A549 (cell line): ENCODE measurements around the gene R3HCC1L.

GRCh38 chr10:97328730-97329329 is 5.7 kb downstream of the FRAT2 start:
- PRO-cap, result no peak
CAGE:
- cytosol, long polyA plus RNA, result no peak
- long polyA plus RNA, result no peak
- nucleus, long polyA plus RNA, result no peak

DNA sequence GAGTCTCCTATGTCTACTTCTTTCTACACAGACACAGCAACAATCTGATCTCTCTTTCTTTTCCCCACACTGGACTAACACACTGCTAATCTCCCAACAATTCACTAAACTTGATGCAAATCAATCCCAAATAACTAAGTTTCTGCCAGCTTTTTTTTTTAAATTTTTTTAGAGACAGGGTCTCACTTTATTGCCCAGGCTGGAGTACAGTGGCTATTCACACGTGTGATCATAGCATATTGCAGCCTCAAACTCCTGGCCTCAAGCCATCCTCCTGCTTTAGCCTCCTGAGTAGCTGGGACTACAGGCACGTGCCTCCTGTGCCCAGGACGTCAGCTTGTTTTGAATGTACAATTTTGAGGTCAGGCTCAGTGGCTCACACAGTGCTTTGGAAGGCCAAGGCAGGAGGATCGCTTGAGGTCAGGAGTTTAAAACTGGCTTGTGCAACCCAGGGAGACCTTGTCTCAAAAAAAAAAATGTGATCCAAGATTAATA is 7.9 kb upstream of the PGAM1 start:
- PRO-cap, result no peak
CAGE:
- cytosol, long polyA plus RNA, result no peak
- long polyA plus RNA, result no peak
- nucleus, long polyA plus RNA, result no peak

DNA sequence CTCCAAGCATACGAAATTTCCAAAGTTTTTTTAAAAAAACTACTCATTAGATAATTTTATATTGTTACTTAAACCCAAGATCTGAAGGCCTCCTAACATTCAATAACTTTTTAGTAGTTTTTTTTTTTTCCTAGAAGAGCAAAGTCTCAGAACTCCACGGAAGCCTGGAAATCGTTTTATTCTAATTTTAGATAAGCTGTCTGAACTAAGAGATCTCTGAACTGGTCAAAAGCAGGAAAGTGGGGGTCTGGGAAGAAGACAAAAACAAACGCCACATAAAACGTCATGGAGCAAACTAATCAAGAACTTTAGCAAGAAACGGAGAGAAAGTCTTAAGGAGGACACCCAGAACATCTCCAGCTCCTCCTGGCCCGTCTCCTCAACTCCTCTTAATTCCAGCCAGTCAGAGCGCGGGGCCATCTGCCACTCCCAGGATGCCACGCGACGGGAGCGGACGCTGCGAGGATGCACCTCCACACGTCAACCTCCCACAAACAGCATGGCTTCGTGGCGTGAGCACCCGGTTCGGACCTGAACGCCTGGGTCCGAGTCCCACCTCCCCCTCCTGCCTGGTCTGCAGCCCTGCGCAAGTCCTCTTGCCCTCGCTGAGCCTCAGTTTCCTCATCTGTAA is 701 bp downstream of the MMS19 start:
- PRO-cap, result bidirectional peak, plus-strand start at position 491 of the sequence, minus-strand start at position 381 of the sequence
CAGE:
- cytosol, long polyA plus RNA, result no peak
- long polyA plus RNA, result no peak
- nucleus, long polyA plus RNA, result no peak

DNA sequence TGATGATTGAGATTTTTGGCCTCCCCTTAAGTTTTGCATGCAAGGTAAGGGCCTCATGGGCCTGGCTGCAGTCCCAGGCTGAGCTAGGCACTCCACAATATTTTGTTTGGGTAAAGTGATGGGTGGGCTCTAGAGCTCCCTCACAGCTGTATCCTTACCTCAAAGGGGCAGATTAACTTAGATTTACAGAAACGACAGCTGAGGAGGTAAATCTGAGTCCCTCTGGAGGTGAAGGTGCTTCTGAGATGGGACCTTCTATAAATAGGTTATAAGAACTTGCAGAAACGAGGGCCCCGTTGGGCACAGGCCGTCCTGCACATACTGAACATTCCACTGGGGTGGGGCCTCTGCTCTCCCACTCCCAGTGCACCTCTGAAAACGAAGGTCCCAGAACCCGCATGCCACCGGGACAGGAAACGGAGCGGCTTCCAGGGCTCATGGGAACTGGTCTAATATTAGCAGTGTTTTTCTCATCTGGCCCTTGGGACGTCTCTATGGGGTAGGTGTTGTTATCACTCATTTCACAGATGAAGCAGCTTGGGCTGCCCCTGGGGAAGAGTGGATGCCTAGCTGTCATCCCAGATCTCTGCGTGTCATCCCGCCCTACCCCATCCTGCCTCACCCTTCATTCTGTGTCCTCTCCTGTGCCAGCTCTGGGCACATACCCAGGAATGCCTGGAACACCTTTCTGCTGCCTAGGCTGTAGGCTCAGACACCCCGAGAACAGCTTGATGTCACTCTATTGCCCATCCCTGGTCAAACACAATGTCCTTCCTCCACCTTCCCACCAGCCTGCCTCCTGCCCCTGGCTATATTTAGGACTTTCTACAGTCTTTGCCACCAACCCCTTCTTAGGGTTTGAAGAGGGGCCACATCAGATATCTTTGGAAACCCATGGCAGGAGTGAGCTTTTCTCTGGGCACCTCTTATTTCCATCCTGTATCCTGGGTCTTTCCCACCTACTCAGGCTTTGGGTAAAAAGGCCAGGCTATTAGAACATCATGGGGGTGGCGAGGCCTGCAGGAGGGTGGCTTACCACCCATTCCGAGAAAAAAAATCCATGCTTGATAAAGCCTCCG is 19.7 kb downstream of the C10orf62 start:
- PRO-cap, result no peak
CAGE:
- cytosol, long polyA plus RNA, result no peak
- long polyA plus RNA, result no peak
- nucleus, long polyA plus RNA, result no peak

GRCh38 chr10:97677528-97678478 is 9.2 kb downstream of the AVPI1 start:
- PRO-cap, result no peak
CAGE:
- cytosol, long polyA plus RNA, result no peak
- long polyA plus RNA, result no peak
- nucleus, long polyA plus RNA, result no peak

DNA sequence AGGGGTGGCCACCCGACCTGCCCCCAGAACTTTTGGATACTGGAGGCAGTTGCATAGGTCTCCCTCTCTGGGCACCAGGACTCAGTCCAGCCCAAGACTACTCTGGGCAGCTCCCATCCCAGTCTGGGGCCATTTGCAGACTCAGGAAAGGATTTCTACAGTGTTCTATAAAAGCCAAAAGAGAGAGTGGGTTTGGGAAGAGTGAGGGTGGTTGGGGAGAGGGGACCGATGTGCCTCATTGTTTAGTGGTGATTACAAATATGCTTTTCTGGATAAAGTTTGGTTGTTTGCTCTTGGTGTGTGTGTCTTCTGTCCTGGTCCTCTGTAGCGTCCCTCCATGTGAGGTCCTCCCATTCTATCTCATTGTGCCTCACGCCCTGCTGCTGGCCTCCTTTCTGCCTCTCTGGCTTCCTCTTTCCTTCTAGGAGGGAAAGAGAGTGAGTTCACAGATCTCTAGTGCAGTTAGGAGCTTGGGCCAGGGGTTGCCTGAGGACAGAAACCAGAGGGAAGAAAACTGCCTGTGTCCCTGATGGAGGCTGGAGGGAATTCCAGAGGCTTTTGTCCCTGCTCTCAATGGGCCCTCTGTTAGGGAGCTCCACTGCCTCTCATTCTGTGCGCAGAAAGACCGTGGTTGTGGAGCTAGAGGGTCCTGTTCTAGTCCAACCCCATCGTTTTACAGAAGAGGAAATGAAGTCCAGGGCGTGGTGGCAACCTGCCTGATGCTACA is 4.5 kb downstream of the MARVELD1 start:
- PRO-cap, result no peak
CAGE:
- cytosol, long polyA plus RNA, result no peak
- long polyA plus RNA, result no peak
- nucleus, long polyA plus RNA, result no peak

GRCh38 chr10:97724211-97725054 is 10.9 kb downstream of the MARVELD1 start:
- PRO-cap, result no peak
CAGE:
- cytosol, long polyA plus RNA, result no peak
- long polyA plus RNA, result no peak
- nucleus, long polyA plus RNA, result no peak

DNA sequence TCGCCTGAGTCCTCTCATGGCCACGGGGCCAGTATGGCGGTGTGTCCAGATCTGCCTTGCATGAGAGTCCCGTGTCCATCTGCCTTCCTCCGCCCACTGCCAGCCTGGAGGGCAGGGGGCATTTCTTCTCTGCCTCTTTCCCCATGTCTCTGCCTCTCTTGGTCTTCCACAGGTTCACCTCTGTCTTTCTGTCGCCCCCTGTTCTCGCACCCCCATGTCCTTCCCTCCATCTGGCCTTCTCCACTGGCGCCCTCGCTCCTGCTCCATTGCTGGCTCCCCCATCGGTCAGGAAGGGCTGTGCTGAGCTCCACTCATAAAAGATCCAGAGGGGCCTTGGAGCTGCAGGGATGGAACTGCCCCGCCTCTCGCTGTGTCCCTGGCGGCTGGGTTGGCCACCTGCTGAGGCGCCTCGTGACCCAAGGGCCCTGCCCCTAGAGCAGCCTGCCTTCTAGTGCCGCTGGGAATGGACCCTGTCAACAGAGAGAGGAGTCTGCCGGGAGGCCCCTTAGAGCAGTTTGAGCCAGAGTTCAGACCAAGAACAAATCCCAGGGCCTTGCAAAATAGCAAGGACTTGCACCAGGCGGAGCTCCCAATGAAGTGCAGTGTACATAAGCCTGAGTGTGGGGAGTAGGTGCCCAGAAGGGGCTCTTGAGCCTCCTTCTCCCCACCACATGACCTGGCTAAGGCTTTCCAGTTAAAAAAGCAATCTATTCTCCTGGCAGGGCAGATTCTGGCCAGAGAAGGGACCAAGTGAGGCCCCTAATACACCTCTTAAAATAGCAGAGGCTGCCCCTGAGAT is 42.0 kb downstream of the GOLGA7B start:
- PRO-cap, result no peak
CAGE:
- cytosol, long polyA plus RNA, result no peak
- long polyA plus RNA, result no peak
- nucleus, long polyA plus RNA, result no peak

- PRO-cap, result bidirectional peak, plus-strand start at chr10:98134663, minus-strand start at chr10:98134554
CAGE:
- cytosol, long polyA plus RNA, result no peak
- long polyA plus RNA, result start-site peak on the plus strand at chr10:98134648-98134688, 135 and 34 reads in 2 replicates
- nucleus, long polyA plus RNA, result start-site peak on the plus strand at chr10:98134628-98134691, 109 and 29 reads in 2 replicates
Observed at GRCh38 chr10:98134105-98134721, at the start of gene R3HCC1L. Gene R3HCC1L (plus strand): TSS chr10:98134657.

DNA sequence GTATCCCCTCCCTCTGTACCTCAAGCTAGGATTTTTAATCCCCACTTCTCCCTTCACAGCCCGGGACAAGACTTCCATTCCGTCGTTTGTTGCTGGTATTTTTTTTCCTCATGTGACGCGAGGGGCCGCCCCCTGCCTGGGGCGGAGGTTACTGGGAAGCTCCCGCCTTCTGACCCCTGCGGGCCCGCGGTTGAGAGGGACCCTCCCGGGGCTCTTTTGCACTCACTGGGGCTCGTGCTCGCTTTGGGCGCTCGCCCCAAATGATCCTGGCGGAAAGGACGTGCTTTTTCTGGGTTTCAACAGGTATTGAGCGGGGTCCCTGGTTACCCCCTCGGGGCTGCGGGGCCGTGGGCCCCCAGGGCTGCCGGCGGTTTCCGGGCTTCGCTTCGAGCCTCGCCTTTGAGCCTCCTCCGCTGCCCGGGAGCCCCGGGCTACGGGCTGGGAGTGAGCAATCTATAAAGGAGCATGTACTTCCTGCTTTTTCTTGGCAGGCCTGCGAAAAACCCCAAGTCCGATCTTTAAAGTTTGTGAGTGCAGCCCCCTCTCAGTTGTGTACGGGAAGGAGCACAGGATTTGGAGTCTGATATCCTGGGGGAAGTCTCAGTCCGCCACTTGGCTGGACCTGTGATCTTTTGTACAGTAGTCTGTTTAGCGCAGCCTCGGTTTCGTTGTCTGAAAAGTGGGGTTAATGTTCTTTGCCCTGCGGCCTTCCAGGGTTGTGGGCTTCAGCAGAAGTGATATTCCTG is 438 bp downstream of the R3HCC1L start:
- PRO-cap, result unidirectional peak, minus-strand start at position 433 of the sequence
CAGE:
- cytosol, long polyA plus RNA, result no peak
- long polyA plus RNA, result no peak
- nucleus, long polyA plus RNA, result no peak

DNA sequence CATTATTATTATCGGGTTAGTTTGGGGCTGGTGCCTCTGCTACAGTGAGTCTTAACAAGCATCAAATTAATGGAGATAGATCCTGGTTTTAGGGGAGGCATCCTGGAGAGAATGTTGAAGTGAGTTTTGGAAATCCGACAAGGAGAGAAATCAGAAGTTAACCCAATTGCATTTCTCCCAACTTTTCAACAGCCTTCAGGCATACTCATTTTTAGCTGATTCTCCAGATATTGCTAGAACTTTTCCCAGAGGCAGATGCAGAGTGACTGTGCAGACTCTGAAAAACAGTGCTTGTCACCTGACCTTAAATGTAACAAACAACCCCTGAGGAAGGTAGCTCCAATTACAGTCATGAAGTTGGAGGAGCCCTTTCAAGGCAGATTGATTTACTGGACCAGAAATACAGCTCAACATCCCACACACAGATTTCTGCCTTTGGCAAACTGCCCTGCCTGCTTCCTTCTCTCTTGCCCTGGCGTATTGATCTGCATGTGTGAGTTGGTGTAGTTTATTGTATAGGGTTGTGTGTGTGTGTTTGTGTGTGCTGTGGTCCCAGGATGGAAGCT is 38.6 kb downstream of the PYROXD2 start:
- PRO-cap, result no peak
CAGE:
- cytosol, long polyA plus RNA, result no peak
- long polyA plus RNA, result no peak
- nucleus, long polyA plus RNA, result no peak

DNA sequence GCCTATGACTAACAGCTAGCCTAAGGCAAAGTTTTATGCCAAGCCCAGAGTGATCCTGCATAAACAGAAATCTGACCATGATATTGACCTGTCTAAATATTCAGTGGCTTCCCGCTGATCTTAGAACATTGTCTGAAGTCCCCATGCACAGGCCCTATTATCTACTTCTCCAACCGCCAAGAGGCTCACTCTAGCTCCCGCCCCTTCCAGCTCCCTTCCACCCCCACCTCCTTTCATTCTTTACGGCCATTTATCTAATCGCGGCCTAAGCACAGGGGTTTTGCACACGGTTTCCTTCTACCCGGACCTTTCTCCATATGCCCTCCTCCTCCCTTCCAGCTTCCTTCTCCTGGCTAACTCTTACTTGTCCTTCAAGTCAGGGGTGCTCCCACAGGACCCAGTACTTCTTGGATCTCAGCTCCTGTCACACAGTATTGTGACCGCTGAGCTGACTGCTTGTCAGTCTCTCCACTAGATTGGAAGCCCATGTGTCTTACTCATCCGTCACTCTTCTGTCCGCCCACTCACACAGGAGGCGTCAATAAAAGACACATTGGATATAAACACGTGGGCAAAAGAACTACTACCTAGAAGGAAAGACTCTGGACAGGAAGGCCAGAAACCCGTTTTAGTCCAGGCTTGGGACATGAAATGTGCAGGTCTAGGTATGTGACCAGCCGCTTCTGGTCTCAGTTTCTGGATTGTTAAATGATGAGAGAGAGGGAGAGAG is 20.2 kb upstream of the HPS1 start:
- PRO-cap, result no peak
CAGE:
- cytosol, long polyA plus RNA, result no peak
- long polyA plus RNA, result no peak
- nucleus, long polyA plus RNA, result no peak

- PRO-cap, result no peak
CAGE:
- cytosol, long polyA plus RNA, result no peak
- long polyA plus RNA, result no peak
- nucleus, long polyA plus RNA, result no peak
Observed at GRCh38 chr10:99434278-99434951, 4.0 kb upstream of the GOT1 start.

DNA sequence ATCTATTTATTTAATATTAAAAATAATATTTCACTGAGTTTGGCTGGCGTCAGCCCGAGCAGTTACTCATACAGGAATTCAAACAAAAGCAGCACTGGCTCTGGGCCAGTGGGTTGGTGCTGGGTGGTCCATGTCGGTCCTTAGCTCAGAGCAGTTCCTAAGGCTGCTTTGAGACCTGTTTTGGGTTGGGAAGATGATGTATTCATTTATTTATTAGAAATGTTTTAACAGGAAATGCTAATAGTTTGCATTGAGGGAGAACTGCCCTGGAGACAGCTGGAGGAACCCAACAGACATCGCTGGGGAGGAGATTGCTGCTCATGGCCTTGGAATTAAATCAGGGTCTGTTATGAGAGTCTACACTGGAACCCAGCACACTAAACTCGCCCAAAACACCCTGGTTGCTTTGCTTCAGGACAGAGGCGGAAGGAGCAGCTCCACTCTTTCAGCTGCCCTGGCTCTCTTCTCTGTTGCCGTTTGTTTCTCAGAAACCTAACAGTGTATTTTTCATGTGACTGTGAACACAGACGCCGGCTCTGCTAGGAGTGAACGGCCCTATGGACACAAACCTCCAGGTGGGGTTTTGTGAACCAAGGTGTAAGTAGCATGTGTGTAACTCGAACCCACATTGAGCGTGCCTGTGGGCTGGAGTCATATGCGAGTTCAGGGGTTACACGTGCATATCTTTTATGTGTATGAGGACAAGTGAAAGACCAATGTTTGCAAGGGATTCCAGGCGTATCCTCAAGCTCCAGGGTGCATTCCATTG is 36.5 kb upstream of the GOT1 start:
- PRO-cap, result no peak
CAGE:
- cytosol, long polyA plus RNA, result no peak
- long polyA plus RNA, result no peak
- nucleus, long polyA plus RNA, result no peak

- PRO-cap, result no peak
CAGE:
- cytosol, long polyA plus RNA, result no peak
- long polyA plus RNA, result no peak
- nucleus, long polyA plus RNA, result no peak
Observed at GRCh38 chr10:99612903-99613834, 7.1 kb downstream of the SLC25A28 start.

DNA sequence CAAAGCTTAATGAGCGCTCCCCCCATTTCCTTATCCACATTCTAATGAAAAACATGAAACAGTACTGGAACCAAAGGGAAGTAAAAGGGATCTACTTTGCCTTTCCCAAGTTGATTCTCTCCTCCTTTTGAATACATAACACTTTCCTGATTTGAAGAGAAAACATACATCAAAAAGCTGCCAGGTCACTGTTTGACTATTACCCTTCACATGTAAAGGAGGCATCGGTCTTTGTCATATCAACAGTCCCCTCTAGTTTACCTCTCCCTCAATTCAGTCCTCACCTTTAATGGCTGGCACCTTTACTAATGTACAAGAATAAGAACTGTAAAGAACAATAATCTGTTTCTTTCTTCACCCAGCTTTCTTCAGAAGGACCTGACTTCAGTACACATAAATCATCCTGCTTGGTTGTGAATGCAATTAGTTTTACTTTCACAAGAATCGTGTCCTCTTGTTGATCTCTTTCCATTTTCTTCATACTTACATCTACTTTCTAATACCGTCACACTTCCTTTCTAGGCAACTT is 1.4 kb downstream of the SLC25A28 start:
- PRO-cap, result no peak
CAGE:
- cytosol, long polyA plus RNA, result no peak
- long polyA plus RNA, result no peak
- nucleus, long polyA plus RNA, result no peak

GRCh38 chr10:99656503-99657069 is 2.7 kb upstream of the ENTPD7 start:
- PRO-cap, result no peak
CAGE:
- cytosol, long polyA plus RNA, result no peak
- long polyA plus RNA, result no peak
- nucleus, long polyA plus RNA, result no peak

DNA sequence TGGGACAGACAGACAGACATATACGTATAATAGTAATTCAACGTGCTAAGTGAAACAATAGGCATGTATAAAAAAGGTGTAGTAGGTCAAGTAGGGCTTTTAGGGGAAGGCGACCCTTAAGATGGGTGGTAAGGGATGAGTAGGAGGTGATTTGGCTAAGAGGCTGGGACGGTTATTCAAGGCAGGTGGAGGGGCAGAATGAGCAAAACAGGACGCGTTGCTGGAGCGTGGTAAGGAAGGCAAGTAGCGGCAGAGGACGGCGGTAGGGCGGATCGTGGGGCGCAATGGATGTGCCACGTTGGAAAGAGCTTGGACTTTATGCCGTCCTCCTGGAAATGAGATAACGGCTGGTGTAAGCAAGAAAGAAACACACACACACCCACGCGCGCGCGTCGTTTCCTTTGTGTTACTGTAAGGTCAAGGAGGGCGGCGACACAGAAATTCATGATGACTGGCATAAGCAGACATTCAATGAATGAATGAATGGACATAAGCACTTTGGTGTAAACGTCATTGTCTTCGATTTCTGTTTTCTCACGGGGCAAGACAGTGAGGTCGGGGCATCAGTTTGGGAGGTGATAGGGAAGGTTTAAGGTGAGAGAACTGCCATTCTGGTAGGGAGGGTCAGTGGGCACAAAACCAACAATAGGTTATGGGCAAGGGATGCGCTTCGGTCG is 725 bp upstream of the ENTPD7 start:
- PRO-cap, result no peak
CAGE:
- cytosol, long polyA plus RNA, result no peak
- long polyA plus RNA, result no peak
- nucleus, long polyA plus RNA, result no peak

GRCh38 chr10:99783832-99784449 is 1.5 kb downstream of the ABCC2 start:
- PRO-cap, result no peak
CAGE:
- cytosol, long polyA plus RNA, result no peak
- long polyA plus RNA, result no peak
- nucleus, long polyA plus RNA, result no peak

DNA sequence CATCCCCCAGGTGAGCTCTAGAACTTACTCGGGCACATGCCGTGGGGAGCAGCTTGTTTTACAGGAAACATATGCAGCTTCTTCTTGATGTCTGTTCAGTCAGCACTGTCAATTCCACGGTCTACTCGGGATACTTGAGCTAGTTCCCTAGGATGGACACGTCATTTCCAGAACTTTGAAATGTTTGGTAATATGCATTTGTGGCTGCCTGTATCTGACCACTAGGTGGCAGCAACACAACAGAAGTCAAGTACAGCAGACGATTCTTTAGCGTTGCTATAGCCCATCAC is 63.3 kb downstream of the ABCC2 start:
- PRO-cap, result no peak
CAGE:
- cytosol, long polyA plus RNA, result no peak
- long polyA plus RNA, result no peak
- nucleus, long polyA plus RNA, result no peak